ENCODE measurements around the genes ALDH6A1 and PGF.

DNA sequence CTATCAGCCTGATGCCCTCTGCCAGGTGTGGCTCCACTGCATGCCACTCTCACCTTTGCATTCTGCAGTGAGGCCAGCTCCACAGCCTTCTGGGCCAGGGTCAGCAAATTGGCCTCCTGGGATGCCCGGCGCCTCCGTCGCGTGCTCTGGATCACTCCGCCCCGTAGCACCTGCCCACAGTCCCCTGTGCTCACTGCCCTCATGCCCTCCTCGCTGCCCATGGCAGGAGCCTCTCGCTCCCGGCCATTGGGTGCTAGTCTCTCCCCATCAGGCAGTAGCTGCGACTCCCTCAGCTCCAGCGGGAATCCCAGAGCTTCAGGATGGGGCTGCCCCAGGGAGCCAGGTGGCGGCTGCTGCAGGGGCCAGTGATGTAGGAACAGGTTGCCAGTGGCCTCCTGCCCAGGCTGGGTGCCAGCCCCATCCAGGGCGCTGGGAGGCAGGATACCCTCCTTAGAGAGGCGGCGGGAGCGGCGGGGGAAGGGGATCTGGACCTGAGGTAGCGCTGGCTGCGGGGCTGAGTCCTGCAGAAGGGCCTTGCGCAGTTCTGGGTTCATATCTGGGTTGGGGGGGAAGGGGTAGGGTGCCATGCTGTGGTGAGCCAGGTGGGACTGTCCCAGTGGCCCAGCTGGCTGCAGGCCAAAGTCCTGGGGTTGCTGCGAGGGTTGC lies 21.5 kb downstream of the MIDEAS start:
- PRO-cap, result no peak
CAGE:
- cytosol, long polyA plus RNA, result no peak
- long polyA plus RNA, result no peak
- nucleus, long polyA plus RNA, result no peak

DNA sequence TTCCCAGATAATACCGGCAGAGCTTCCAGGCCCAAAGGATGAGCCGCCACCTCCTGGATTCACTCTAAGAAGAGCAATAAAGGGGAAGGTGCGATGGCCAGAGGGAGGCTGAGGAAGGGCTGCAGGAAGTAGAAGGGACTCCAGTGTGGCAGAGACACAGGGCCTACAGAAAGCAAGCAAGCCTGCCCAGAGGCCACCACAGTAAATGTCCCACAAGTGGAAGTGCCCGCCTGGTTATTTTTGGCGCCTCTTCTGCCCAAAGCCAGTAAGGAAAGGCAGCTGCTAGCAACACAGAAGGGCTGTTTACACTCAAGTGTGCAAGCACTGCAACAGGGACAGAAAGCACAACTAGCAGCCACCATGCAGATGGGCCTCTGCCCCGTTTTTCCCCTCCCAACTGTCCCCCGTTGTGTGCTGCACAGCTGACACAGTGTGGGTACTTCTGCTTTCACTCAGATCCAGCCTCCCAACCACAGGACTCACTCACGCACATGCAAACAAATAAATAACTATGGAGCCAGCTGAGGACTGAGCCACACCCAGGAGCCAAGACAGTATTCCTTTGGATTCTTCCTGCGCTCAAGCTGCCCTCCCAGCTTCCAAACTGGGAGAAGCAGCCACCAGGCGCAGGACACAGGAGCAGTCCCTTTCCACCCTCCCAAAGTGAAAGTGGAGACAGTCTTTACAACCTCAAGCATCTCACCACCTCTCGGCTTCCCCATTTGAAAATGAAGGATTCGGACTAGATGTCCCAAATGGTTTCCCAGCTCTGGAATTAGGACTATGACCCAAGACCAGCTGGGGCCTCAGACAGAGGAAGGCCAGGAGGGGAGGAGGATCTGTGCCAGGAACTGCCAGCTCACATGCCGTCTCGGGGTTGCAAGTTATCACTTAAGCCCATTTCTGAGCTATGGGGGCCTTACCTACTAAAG lies 6.0 kb downstream of the MIDEAS start:
- PRO-cap, result no peak
CAGE:
- cytosol, long polyA plus RNA, result no peak
- long polyA plus RNA, result no peak
- nucleus, long polyA plus RNA, result no peak

- PRO-cap, result no peak
CAGE:
- cytosol, long polyA plus RNA, result no peak
- long polyA plus RNA, result no peak
- nucleus, long polyA plus RNA, result no peak
These were observed 2.3 kb upstream of the MIDEAS start for GRCh38 chr14:73762173-73762956.

GRCh38 chr14:73816400-73816762 lies 35.2 kb upstream of the PTGR2 start:
- PRO-cap, result no peak
CAGE:
- cytosol, long polyA plus RNA, result no peak
- long polyA plus RNA, result no peak
- nucleus, long polyA plus RNA, result no peak

DNA sequence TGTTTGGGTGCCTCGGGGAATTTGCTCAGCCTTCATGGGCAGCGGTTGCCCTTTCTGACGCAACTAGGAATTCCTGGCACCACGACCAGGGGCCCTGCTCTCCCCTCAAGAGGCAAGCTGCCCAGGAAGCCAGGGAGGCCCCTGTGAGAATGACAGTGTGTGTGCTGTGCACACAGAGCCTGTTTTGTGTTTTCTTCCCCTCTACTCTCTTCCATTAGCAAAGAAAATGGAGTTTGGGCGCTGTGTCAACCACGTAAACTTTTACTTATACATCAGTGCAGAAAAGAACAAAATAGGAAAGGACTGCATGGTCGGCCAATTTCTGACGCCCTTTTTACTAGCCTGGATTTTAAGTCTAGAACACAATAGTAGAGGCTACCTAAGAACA lies 18.0 kb upstream of the PTGR2 start:
- PRO-cap, result no peak
CAGE:
- cytosol, long polyA plus RNA, result no peak
- long polyA plus RNA, result no peak
- nucleus, long polyA plus RNA, result no peak

GRCh38 chr14:73973706-73974239 lies 23.7 kb downstream of the COQ6 start:
- PRO-cap, result no peak
CAGE:
- cytosol, long polyA plus RNA, result no peak
- long polyA plus RNA, result no peak
- nucleus, long polyA plus RNA, result no peak

- PRO-cap, result no peak
CAGE:
- cytosol, long polyA plus RNA, result no peak
- long polyA plus RNA, result no peak
- nucleus, long polyA plus RNA, result no peak
These were observed 23.1 kb downstream of the ENTPD5 start for GRCh38 chr14:73995768-73996600.

GRCh38 chr14:74084098-74085091 lies at the start of gene ALDH6A1:
Gene ALDH6A1 (minus strand): TSS chr14:74084453.
- PRO-cap, result unidirectional peak, minus-strand start at chr14:74084431; unidirectional peak, plus-strand start at chr14:74084960
CAGE:
- cytosol, long polyA plus RNA, result start-site peak on the minus strand at chr14:74084401-74084435, 207 and 322 reads in 2 replicates; start-site peak on the plus strand at chr14:74084956-74084970, 106 and 158 reads in 2 replicates
- long polyA plus RNA, result start-site peak on the minus strand at chr14:74084401-74084425, 138 and 157 reads in 2 replicates; start-site peak on the plus strand at chr14:74084955-74084970, 215 and 152 reads in 2 replicates
- nucleus, long polyA plus RNA, result start-site peak on the plus strand at chr14:74084943-74084993, 159 and 246 reads in 2 replicates

- PRO-cap, result no peak
CAGE:
- cytosol, long polyA plus RNA, result no peak
- long polyA plus RNA, result no peak
- nucleus, long polyA plus RNA, result no peak
These were observed 4.3 kb downstream of the LIN52 start for GRCh38 chr14:74089081-74089457.

GRCh38 chr14:74140031-74140846 lies 55.5 kb downstream of the LIN52 start:
- PRO-cap, result no peak
CAGE:
- cytosol, long polyA plus RNA, result no peak
- long polyA plus RNA, result no peak
- nucleus, long polyA plus RNA, result no peak

- PRO-cap, result no peak
CAGE:
- cytosol, long polyA plus RNA, result no peak
- long polyA plus RNA, result no peak
- nucleus, long polyA plus RNA, result no peak
These were observed 12.2 kb downstream of the VSX2 start for GRCh38 chr14:74251404-74251960.

DNA sequence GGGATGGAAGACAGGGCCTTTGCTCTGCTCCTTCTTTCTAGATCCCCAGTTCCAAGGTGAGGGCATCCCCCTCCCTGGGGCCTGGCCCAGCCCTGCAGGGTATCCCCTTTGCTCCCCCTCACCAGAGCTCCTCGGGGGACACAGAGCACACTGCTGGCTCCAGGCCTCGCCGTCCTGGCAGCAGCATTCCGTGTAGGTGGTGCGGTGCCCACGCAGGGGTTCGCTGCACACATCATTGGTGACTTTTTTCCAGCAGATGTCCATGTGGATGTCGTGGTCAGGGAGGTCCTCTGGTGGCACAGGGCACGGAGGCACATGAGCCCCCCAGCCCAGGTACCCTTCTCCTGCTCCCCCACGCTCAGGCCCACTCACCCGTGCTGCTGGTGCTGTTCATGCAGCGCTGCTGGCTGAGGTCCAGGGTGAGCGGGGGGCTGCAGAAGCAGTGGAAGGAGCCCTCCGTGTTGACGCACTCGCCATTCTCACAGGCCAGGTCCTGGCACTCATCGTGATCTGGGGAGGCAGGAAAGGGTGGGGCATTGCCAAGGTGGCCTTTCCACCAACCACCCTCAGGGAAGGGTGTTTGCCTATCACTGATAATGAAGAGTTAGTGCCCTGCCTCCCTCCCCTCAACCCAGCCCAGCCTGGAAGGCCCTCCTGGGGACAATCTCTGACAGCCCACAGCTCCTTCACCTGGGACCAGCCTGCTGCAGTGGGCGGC lies 9.7 kb downstream of the ISCA2 start:
- PRO-cap, result no peak
CAGE:
- cytosol, long polyA plus RNA, result no peak
- long polyA plus RNA, result no peak
- nucleus, long polyA plus RNA, result no peak

DNA sequence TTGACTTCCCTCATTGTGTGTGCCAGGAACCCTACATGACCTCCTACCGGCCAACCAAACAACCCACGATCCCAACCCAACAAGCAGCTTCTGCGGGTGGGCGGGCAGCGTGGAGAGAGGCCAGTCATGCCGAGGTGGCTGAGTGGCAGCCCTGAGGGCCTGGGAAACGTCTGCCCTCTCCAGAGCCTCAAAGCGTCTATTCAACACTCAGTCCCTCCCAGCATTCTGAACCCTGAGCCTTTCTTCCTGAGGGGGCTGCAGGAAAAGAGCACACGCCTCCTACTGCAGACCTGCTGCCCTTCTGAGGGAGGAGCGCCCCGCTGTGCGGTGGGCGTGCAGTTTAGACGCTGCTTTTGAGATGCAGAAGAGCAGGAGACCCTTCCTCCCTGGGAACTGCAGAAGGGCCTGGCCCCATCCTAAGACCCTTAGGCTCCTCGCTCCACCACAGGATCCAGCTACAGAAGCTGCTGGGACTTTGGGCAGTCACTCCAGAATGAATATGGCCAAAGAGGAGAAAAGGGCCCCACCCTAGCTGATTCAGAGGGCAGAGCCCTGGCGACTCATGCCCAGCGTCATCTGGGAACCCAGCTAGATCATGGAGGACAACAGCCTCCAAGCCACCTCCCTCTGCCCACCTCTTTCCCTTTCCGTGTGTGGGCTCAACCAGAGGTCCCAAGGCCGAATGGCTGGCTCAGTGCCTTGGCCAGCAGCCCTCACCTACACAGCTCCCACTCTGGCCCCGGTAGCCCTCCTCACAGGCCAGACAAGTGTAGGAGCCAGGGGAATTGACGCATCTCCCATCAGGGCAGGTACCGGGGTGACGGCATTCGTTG lies 17.2 kb downstream of the ISCA2 start:
- PRO-cap, result no peak
CAGE:
- cytosol, long polyA plus RNA, result no peak
- long polyA plus RNA, result no peak
- nucleus, long polyA plus RNA, result no peak

GRCh38 chr14:74883753-74884542 lies 2.2 kb downstream of the DLST start:
- PRO-cap, result no peak
CAGE:
- cytosol, long polyA plus RNA, result no peak
- long polyA plus RNA, result no peak
- nucleus, long polyA plus RNA, result no peak

- PRO-cap, result no peak
CAGE:
- cytosol, long polyA plus RNA, result no peak
- long polyA plus RNA, result no peak
- nucleus, long polyA plus RNA, result no peak
These were observed 17.2 kb downstream of the DLST start for GRCh38 chr14:74898981-74899313.

DNA sequence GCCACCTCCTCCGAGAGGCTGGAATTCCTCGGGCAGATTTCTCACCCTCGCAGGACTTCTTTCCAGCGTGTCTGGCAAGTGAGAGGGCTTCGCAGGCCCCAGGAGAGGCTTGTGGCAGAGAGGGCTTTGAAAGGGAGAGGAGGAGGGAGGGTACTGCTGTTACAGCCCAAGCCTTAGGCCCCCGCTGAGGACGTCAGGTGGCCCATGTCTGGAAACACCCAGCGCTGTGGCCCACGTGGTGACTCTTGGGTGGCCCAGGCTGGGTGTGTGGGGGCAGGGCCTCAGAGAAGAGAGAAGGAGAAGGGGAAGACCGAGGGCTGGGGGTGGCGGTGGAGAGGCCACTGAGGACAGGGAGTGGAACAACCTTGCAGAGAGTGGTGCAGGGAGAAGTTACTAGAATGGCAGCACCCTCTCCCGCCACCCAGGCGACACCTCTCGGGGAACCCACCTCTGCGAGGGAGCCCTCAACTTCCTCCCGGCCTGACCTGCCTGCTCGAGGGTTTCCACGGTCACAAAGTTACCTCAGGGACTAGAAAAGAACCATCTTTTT lies 11.7 kb upstream of the RPS6KL1 start:
- PRO-cap, result no peak
CAGE:
- cytosol, long polyA plus RNA, result no peak
- long polyA plus RNA, result no peak
- nucleus, long polyA plus RNA, result no peak

GRCh38 chr14:74950861-74951234 lies 4.5 kb downstream of the PGF start:
- PRO-cap, result no peak
CAGE:
- cytosol, long polyA plus RNA, result no peak
- long polyA plus RNA, result no peak
- nucleus, long polyA plus RNA, result no peak

DNA sequence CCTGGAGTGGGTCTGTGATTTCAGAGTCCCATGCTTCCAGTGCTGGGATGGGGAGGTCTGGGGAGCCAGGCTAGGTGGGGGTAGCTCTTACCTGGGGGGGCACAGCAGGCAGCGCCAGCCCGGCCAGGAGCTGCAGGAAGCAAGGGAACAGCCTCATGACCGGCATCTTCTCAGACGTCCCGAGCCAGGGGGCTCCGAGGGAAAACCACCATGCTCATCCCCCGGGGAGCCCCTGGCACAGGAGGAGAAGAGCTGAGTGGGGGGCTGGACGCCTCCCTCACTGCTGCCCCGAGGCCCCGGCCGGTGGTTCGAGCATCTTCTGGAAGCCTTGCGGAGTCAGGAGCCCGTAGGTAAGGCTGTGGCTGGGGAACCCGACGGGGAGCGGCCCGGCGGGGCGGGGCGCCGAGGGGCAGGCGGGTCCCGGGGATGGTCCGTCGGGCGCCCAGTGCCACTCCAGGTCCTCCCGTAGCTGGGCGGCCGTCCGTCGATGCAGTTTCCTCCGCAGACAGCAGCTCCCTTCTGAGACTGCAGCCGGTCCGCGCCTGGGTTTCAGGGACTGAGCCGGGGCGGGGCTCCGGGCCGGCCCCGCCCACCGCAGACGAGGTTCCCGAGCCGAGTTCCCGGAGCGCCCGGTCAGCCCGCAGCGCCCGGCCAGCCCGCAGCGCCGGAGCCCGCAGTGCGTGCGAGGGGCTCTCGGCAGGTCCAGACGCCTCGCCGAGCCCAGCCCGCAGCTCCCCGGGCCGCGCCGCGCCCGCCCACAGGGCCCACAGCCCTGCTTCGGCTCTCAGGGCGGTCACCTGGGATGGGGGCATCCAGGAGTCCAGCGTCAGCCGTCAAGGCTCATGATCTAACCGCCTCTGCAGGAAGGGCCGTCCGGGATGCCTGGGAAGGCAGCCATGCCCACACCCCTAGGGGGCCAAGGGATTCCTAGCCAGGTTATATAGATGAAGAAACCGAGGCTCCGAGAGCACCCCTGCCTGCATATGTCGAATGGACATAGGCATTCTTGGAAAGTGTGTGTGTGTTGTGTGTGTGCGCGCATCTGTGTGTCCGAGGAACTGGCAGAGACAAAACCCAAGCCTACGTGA lies at the start of gene PGF:
TSS of gene PGF (minus strand) at position 521 of the 1,088 bp plus-strand sequence.
- PRO-cap, result bidirectional peak, plus-strand start at position 633 of the sequence, minus-strand start at position 522 of the sequence
CAGE:
- cytosol, long polyA plus RNA, result no peak
- long polyA plus RNA, result no peak
- nucleus, long polyA plus RNA, result no peak

DNA sequence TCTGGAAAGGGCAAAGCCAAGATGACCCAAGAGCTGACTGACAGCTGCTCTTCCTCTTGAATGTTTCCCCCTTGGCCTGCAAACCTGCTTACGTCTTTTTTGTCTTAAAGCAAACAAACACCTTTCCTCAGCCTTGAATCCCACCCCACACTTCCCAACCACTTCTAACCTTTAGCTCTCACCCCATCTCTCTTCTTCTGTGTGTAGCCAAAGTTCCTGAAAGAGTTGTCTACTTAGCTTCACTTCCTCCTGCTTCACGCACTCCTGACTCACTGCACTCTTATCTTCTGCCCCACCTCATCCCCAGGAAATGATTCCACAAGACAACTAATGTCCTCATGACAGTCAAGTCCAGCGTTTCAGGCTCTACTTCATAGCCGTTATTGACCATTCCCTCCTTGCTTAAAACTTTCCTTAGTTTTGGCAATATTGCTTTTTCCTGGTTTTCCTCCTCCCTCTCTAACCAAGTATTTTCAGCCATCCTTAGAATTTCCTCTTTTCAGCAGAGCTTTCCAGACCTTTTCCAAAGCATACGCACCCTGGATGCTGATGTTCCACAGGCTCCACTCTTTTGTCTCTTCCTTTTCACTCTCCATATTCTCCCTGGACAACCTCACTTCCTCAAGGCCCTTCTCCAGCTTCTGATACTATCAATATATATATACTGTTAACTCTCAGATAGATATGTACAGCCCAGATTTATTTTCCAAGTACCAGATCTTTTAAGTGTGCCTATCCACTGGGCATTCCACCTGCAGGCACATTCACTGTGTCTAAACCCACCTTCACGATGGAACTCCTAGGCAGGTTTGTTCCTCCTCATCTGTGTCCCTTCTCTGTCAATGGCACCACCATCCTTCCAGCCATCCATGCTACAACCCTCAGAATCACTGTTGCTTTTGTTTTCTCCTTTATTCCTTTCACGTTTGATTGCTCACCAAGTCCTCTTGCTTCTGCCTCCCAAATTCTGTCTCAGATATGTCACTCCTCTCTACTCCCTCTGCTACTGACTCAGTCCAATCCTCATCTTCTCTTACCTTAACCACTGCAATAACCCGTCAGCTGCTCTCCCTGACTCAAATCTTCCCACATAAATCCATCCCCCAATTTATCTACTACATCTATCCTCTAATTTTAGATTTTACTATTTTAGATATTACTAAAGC lies 22.7 kb downstream of the EIF2B2 start:
- PRO-cap, result no peak
CAGE:
- cytosol, long polyA plus RNA, result no peak
- long polyA plus RNA, result no peak
- nucleus, long polyA plus RNA, result no peak

DNA sequence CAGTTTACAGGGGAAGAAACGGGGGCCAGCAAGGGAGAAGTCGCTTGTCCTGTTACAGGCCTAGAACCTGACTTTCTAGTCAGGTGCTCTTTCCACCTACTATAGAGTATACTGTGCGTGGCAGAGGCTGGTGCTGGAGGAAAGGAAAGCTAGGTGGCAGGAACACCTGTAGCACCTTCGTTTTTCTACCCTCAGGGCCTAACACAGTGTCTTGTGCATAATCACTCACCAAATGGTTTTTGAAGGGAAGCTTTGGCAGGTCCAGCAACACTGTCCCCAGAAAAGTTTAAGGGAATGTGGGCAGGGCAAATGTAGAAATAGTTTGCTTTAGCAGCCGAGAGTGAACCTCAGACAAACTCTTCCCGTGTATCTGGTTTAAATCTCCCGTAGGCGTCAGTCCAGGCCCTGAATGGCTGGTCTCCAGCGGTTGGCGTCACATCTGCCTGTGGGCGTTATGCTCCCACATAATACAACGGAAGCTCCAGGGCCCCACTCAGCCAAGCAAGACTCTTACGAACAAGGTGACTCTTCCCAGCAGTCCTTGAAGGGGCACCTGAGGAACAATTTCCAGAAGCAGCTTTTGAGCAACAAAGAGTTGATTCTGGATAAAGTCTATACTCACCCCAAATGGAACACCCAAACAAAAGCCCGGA lies 850 bp downstream of the ZC2HC1C start:
- PRO-cap, result no peak
CAGE:
- cytosol, long polyA plus RNA, result no peak
- long polyA plus RNA, result no peak
- nucleus, long polyA plus RNA, result no peak

All from A549 (cell line).